Mesenchymal stem cell of the bone marrow (primary cell): ENCODE measurements around the genes TMEM178A and EML4.

- CAGE, long polyA plus RNA, result no peak
These were observed 45.4 kb upstream of the MAP4K3 start for GRCh38 chr2:39482434-39482851.

- CAGE, long polyA plus RNA, result no peak
These were observed at the start of gene TMEM178A for GRCh38 chr2:39665775-39666688. Gene TMEM178A, plus strand, starts transcription at chr2:39665917.

DNA sequence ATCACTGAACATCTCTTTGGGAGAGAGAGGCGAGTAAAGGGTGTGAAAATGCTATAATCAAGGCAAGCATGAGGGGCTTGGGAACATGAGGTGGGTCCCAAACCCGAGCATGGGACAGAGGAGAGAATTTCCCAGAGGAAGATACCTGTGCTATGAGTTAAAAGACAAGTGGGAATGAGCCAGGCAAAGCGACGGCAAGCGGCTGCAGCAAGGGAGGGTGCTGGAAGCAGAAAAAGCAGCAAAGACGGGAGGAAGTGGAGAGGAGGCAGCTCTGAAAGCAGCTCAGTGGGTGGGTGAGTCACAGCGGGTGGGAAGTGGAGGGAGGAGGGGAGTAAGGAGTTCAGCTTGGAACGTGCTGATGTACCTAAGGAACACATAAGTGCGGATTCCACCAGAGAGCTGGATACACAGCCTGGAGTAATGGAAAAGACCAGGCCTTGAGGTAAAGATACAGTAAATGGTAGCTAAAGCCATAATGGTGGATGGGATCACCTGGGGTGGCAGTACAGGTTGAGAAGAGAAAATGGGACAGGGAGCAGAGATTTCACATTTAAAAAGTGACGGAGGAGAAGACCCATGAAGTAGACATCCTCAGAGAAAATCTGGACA is 41.4 kb downstream of the THUMPD2 start:
- CAGE, long polyA plus RNA, result no peak

DNA sequence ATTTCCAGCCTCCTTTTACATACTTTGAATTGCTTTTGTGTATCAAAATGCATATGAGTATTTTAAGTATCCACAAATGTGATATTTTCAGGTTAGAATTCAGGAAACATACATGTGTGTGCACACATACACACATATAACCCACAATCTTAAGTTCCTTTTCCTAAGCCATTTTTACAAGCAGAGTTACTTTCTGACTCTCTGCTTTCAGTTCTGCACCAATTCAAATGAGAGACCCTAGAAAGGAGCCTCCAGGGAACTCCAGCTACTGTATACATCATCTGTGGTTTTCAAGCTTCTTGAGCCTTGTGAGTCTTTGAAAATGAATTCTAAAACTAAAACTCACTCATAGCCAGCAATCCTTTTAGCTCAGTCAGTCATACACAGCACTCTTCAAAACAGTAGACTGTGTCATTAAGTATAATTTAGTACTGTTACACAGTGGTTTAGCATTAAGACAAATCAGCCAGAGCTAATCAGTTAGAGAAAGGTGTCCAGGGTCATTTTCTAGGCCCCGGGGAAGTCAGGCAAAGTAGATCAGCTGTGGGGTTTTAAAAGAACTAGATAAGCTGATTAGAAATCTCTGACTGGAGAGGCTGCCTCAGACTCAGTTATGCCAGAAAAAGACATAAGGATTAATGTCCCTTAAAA is 322.0 kb upstream of the THUMPD2 start:
- CAGE, long polyA plus RNA, result no peak

DNA sequence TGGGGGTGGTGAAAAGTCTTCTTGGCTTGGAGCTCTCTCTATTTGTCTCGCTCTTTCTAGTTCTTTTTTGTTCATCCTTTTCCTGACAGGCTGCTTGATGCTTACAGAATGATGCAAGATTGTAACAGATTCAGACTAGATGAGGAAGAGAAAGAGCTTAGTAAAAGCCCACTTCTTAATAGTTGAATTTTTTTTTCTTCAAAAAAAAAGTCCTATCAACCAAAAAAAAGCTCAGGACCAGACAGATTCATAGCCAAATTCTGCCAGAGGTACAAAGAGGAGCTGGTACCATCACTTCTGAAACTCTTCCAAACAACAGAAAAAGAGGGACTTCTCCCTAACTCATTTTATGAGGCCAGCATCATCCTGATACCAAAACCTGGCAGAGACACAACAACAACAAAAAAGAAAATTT is 231.2 kb downstream of the SLC8A1 start:
- CAGE, long polyA plus RNA, result no peak

DNA sequence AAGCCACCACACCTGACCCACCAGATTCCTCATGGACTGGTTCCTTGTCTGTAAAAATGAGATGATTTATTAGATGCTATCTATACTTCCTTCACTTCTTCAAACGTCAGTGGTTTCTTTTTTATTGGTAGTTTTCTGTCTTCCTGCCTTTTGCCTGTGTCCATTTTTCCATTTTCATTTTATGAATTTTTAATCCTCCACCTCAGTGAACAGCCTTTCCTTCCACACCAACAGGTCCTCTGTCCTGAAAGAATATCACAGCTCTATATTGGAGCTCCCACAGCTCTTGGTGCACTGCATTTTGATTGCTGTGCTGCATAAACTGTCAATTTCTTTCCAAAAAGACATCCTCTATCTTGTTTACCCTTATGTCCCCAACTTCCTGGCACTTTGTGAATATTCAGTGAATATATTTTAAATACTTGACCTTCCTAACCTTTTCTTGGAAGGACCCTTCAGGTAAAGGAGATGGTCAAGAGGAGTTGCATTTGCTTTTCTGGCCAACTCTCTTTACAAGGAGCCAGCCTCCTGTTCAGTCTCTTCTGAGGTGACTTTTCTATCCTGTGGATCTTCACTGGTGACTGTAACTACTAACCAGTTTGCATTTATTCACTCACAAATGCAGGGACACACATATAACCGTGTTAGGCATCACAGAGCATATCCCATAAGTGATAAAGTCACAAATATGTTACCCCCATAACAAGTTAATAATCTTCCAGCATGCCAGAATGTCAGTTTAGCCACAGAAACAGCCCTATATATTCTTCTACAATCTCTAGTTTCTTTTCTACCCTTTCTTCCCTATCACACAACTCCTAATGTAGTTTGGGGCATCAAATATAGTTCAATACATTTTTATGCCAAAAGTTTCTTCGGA is 44.3 kb downstream of the SLC8A1 start:
- CAGE, long polyA plus RNA, result no peak

DNA sequence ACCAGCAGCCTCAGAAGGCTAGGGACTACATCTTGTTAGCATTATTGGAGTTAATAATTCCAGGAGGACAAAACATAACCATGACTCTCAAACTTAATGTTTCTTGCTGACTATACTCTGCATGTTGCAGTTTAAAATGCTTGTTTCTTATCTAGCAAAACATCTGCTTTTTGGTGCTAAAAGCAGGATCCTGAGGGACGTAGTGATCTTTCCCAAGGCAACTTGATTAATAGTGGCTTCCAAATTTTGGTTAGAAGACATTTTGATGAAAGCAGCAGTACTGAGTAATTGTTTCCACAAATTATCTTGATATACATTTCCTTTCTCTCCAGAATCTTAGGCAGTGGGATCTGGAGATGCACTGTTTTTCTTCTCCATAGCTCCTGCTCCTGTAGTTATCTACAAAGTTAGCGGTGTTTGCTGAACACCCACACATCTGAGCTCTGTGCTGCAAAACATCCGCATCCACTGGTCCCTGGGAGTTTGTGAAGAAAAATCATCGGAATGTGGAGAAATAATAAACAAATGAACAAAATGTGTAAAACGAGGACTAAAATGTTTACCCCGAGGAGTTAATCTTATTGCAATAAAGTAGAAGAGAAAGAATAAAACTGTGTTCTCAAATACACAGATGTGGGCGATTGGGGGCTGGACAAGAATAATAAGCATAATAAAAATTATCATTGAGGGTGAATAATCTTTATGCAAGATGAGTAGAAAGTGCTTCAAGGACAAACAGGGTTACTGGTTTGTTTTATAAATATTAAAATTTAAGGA is 326.9 kb upstream of the PKDCC start:
- CAGE, long polyA plus RNA, result no peak

- CAGE, long polyA plus RNA, result no peak
These were observed 107.2 kb upstream of the PKDCC start for GRCh38 chr2:41940421-41941163.

GRCh38 chr2:42045366-42045790 is 2.4 kb upstream of the PKDCC start:
- CAGE, long polyA plus RNA, result no peak

DNA sequence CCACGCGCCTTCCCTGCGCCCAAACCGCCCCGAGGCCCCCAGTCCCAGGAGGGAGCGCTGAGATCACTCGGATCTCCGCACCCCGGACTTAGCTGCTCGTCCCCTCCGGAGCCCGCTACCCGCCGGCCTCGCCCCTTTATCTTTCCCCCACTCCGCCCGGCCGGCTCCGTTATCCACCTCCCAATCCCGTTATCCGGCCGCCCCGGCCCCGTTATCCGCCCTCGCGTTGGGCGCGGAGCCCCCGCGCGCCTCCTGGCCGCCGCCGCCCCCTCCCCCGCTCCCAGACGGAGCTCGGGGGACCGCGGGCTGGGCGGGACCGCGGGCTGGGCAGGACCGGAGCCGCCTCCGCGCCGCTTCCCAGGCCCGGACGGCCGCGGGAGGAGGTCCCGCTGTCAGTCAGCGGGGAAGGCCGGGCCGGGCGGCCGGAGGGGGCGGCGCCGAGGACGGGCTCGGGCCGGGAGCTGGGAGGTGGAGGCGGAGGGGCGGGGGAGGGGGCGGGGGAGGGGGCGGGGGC is 310 bp upstream of the PKDCC start:
- CAGE, long polyA plus RNA, result no peak

DNA sequence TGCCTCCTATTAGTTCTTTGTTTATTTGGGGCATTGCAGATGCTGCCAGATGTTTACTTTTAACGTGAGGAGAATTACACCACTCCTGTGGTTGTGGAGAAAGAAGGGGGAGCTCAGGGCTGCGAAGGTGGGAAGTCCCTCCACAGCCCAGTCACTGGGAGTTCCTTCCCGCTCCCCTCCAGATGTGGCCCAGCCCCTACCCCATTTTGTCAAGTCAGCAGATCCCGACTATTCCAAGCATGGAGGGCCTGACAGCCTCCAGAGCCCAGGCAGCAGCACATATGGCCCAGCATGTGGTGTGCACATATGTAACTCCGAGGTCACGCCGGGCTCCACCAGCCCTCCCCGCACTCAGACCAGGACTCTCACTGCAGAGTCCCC is 20.9 kb downstream of the PKDCC start:
- CAGE, long polyA plus RNA, result no peak

GRCh38 chr2:42147470-42148144 is 21.5 kb upstream of the EML4 start:
- CAGE, long polyA plus RNA, result no peak

- CAGE, long polyA plus RNA, result no peak
These were observed at the start of gene EML4 for GRCh38 chr2:42168934-42169958. Gene EML4, plus strand, starts transcription at chr2:42169353.

DNA sequence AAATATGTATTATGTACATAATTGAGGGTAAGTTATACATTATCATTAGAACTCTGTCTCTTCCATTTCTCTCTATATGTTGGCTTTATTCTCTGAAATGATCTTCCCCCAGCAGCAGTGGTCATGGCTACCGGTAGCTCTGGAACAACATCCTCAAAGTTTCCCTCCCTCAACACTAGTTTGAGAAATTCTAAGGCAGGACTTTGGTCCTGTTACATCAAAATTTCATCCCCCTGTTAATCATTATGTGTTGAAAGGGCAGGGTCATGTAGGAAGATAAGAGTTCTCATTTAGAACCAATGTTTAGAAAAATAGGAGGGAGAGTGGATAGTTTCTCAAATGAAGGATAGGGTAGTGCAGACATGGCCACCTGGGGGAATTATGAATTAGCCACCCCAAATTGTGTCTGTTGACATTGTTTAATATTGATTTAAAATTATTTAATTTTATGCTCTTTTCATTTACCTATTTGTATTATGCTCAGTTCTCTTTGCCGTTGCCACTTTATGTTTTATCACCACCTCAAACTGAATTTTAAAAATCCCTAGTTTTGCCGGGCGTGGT is 22.2 kb downstream of the EML4 start:
- CAGE, long polyA plus RNA, result no peak

GRCh38 chr2:42329822-42330485 is 31.1 kb downstream of the COX7A2L start:
- CAGE, long polyA plus RNA, result no peak

- CAGE, long polyA plus RNA, result no peak
These were observed 15.2 kb downstream of the COX7A2L start for GRCh38 chr2:42345782-42346337.

DNA sequence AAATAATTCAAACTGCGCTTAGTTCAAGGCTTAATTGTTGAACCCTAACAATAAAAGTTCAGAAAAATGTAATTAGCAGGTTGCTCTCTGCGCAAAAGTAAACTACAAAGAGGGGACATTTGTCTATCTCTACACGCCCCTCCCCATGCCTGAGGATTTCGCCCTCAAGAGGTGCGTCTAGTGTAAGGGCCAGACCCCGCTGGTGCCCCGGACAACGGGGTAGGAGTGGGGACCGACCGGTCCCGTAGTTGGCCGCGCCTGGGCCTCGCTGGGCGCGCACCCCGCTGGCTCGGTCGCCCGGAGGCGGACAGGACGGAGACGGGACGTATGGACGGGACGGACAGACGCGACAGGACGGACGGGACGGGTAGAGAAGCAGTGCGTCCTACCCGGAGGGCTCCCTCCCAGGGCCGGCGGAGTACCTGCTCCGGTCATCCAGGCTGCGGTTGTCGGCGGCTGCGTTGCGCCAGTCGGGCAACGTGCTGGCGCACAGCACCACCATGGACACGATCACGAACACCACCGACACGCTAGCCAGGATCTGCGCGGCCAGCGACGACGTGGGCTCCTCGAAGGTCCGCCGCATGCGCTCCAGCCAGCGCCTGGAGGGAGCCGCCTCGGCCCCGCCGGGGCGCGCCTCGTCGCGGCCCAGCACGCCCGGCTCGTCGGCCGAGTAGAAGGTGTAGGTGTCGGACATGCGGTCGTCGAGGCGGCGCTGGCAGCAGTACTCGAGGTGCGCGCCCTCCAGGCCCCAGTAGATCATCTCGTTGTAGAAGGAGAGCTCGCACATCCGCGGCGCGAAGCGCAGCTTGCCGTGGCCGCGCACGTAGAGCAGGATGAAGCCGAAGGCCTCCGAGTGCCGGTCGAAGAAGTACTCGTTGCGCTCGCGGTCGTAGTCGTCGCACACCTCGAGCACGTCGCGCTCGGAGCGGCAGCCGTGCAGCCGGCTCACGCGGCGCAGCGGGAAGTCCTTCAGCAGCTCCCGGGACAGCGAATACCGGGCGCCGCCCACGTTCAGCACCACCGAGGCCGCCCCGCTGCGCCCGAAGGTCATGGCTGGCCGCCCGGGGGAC is 998 bp downstream of the KCNG3 start:
- CAGE, long polyA plus RNA, result no peak

- CAGE, long polyA plus RNA, result no peak
These were observed 8.6 kb downstream of the OXER1 start for GRCh38 chr2:42755163-42755844.

DNA sequence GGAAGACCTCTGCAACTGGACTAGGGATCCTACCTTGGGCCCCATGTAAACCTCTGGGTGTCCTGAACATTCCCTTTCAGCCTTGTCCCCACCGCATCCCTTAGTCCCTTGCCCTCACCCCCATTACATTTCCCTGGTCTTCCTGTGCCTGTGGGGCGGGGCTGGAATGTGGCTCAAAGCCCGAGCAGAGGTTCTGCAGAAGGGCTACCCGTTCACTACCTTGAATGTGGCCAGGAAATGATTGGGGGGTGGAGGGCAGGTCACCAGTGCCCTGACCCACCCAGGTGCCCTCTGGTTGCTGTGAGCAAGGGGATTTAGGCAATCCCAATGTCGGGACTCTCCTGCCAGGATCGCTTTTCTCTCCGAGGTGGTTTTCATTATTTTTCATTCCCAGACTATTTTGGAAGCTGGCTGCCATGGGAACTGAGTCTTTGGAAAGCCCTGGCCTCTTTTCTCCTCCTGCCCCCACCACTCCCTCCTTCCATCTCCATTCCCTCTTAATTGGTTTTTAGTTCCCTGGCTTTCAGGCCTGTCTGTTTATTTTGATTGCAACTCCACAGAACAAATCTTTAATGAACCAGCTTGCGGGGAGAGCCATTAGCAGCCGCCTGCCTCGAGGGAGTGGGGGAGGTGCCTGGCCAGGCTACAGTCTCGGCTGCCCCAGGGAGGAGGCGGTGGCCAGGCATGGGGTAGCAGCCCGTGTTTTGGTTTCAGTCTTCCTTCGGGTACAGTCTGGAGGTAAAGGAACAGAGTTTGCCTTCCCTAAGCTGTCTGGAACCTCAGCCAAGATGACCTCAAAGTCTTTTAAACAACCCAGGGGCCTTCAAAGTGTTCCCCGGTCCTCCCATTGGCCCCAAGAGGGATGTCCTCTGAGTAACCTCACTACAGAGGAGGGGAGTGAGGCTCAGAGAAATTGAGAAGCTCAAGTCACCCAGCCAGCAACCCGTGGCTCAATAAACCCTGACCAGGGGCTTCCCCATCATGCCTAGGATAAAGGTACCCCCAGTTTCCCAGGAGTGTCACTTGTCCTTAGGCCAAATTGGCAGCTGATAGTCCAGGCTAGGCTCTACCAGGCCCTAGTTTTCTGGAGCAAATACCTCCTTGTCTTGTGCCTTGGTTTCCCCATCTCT is 114.4 kb upstream of the HAAO start:
- CAGE, long polyA plus RNA, result no peak

DNA sequence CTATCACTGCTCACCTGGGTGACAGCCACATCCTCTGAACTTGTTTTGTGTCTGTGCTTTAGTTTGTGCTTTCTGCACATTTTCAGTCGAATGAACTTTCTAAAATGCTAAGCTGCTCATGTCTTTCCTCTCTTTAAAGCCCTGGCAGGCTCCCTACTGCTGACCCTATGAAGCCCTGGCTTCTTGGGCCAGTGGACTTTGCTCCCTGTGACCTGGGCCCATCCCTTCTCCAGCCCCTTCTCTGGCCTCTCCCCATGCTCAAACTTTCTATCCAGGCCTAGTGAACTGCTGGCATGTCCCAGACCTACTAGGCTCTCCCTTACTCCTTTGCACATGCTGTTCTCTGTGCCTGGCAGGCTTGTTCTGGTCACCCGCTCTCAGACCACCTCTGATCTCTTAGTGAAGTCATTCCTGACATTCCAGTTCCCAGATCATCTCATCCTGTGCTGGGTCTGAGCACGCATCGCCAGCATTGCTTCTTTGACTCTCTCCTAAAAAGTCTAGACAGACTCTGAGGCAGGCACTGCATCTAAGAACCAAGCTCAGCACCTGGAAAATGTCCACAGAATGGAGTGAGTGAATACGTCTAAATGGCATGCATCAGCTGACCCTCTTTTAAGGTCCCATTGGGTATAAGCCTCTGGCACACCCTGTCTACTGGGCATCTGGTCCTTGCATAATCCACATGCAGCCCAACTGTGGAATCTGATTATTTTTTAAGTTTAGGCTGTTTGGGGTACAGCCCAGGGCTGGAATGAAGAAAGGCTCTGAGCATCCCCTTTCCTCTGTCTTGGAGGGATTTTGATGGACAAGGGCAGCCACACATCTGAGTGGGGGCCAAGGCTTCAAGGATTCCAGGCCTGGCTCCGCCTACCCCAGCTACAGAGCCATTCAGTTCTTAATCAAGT is 130.5 kb upstream of the HAAO start:
- CAGE, long polyA plus RNA, result no peak